CD14-positive monocyte (primary cell): ENCODE data around the gene DNAJC28.

DNA sequence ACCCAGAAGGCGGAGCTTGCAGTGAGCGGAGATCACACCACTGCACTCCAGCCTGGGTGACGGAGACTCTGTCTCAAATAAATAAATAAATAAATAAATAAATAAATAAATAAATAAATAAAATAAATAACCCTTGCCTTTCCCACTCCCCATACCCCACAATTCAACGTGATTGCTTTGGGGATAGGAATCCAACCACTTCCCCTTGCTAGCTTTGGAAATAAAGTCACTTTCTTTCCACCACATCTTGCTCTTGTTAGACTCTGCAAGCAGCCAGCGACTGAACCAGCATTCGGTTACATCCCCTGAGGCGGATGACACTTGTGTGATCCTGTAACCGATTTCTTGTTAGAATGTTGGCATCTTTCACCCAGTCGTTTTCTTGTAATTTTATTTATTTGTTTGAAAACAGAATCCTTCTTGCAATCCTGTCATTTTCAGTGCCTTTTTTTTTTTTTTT is 1.7 kb upstream of the IFNGR2 start:
- CAGE, long polyA plus RNA: no peak

DNA sequence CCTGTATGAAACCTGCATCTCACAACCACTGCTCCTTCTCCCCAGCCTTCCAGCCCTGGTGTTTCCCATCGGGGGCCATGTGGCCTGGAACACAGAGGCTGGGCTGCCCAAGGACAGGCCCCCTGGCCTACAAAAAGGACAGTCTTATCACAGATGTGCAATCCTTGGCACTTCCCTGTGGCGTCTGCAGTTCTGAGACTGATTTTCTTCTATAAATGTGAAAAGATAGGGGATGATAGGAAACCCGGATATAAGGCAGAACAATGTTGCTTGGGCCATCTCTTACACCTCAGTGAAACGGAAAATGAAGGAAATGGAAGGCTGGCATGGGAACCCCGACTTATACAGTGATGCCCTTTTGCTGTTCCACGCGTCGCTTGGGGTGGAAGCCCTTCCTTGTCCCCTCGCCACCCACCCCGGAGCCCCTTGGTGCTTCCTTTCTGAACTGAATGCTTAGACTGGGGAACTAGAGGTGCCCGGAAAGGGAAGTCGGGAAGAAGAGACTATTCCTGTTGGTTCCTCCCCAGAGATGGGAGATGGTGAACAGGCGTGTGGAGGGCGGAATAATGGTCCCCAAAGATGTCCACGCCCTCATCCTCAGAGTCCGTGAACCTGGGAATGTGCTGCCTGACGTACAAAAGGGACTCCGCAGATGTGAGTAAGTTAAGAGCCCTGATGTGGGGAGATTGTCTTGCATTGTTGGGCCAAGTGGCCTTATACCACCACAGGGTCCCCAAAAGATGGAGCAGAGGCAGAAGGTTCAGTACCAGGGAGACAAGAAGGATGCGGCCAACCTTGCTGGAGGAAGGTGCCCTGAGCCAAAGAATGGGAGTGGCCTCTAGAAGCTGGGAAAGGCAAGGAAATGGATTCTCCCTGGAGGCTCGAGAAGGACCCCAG is 8.0 kb downstream of the IFNGR2 start:
- CAGE, long polyA plus RNA: no peak

DNA sequence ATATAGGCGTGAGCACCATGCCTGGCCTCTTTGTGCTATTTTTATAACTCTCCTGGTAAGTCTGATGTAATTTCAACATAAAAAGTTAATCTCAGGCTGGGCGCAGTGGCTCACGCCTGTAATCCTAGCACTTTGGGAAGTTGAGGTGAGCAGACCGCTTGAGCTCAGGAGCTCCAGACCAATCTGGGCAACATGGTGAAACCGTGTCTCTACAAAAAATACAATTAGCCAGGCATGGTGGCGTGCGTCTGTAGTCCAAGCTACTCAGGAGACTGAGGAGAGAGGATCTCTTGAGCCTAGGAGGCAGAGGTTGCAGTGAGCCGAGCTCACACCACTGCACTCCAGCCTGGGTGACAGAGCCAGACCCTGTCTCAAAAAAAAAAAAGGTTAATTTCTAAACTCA is 35.6 kb downstream of the TMEM50B start:
- CAGE, long polyA plus RNA: no peak

DNA sequence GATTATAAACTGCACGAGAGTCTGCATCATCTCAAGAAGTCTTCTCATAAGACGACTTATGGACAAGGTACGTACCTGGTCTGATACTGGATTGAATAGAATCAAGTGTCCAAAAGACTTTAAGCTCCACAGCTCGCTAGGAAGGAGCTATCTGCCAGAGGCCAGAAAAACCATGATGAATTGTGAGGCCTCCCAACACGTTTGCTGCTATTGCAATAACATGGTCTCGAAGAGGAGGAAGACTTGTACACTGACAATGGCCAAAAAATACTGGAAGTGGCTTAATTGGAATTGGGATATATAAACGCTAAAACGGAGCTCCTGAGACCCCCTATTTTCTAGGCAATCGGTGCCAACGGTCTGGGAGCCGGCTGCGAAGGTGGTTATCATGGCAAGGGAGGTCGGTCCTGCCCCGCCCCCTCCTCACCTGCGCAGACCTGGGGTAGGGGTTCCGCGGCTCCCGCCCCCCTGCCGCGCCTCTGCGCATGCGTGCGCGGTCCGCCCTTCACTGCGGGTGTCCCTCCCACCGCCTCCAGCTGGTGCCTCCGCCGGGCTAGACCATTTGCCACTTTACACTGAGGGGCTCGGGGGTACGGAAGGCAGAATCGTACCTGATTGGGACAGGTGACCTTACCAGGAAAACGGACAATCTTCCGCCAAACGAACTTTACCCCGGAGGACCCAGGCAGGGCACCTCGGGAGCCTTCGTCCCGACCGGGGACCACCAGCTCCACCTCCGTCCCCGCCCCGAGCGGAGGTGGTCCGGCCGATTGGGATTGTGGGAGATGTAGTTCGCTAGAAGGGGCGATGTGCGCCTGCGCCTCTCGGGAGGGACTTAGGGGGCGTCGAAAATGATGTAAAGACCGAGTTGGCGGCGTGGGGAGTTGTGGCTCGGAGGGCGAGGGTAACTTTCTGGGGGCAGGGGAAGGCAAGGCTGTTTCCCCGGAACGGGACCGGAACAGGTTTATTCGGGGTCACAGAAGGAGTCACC is at the start of gene DNAJC28:
DNAJC28 (minus strand) TSS at position 726 of the 991 bp plus-strand sequence.
- CAGE, long polyA plus RNA: no peak

DNA sequence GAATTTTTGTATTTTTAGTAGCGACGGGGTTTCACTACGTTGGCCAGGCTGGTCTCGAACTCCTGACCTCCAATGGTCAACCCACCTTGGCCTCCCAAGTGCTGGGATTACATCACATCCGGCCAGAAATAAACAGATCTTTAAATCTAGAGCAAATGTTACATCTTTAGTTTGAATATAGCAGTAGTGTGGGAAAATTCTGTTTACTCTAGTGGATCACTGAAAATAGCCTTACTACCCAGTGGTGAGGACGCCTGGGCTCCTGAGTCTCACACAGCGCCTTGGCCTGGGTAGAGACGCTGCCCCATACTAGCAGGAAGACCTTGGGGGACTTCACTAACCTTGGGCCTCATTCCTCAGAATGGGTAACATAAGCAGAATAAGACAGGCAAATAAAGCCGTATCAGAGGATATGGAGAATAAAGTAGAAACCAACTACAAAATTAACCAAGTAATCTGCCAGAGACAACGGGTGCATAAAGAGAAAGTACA is 560 bp downstream of the GART start:
- CAGE, long polyA plus RNA: no peak

GRCh38 chr21:33774562-33775225 is 132.4 kb downstream of the ITSN1 start:
- CAGE, long polyA plus RNA: no peak

- CAGE, long polyA plus RNA: no peak
Observed at GRCh38 chr21:33924543-33924789, 8.9 kb upstream of the ATP5PO start.

DNA sequence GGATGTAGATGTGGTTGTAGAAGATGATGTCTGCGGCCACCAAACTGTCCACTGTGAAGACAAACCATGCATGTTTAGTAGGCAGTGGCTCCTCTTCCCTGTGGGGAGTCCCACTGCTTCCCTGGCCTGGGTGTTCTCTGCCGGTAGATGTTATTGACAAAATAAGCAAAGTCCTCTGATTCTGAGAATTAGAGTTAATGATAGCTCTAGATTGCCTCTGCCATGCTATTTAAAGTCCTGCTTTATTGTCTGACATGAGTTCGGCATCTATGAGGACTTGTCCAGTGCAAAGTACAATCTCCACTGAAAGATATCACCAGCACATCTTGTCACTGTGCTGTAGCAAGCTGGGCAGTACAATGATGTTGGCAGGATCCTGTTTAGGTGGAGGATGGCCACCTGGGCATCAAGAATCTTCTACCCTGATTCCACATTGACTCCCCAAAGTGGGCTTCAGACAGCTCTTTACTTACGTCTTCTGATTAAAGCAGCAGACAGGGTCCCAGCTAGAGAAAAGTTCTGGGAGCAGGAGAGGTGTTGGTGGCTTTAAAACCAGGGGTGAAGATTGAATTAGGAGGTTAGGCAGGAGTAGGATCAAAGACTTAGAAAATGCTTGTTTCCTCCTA is 54.0 kb upstream of the ATP5PO start:
- CAGE, long polyA plus RNA: no peak

- CAGE, long polyA plus RNA: no peak
Observed at GRCh38 chr21:33975292-33975991, 59.8 kb upstream of the ATP5PO start.

DNA sequence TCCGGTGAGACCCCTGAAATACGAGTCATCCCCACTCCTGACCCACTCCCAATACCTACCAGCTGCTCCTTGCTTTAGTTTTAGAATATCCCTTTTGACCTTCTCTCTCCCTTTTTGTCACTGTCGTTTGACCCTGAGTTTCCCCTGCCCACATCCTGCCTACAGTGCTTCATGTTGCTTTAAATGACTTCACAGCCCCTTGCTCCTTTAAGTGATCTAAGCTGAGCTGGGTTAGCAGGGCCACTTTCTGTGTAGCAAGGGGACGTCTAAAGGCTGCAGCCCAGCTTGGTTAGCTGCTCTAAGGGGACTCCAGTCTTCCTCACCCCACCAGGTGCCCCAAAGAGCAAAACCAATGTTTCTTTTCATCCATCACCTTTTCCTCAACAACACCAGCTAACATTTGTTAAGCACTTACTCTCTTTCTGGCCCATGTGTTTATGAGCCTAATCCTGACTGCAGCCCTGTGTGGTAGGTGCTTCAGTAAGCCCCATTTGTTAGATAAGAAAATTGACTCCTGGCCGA is 125.5 kb downstream of the MRPS6 start:
- CAGE, long polyA plus RNA: no peak

DNA sequence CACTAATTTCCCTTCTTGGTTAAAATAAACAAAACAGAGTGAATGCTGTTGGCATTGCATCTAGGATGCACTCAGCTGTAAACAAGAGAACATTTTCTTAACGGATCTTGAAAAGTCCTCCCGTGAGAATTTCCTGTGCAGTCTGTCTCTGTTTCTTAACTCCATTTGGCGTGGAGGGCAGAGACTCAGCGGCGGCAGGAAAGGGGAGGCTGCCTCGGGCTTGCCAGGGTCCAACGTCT is 142.0 kb upstream of the KCNE2 start:
- CAGE, long polyA plus RNA: no peak

DNA sequence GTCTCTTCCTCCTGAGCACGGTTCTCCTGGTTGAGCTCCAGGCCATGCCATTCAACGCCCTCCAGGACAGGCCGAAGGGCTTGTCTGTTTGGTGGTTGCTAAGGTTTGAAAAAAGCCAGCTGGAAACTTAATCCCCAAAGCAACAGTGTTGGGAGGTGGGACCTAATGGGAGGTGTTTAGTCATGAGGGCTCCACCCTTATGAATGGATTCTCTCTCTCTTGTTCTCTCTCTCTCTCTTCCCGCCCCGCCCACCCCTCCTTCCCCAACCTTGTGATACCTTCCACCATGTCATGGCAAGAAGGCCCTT is 838 bp downstream of the KCNE1 start:
- CAGE, long polyA plus RNA: no peak

GRCh38 chr21:34520687-34521462 is 8.9 kb upstream of the KCNE1 start:
- CAGE, long polyA plus RNA: no peak

GRCh38 chr21:34546518-34546816 is 34.5 kb upstream of the KCNE1 start:
- CAGE, long polyA plus RNA: no peak

DNA sequence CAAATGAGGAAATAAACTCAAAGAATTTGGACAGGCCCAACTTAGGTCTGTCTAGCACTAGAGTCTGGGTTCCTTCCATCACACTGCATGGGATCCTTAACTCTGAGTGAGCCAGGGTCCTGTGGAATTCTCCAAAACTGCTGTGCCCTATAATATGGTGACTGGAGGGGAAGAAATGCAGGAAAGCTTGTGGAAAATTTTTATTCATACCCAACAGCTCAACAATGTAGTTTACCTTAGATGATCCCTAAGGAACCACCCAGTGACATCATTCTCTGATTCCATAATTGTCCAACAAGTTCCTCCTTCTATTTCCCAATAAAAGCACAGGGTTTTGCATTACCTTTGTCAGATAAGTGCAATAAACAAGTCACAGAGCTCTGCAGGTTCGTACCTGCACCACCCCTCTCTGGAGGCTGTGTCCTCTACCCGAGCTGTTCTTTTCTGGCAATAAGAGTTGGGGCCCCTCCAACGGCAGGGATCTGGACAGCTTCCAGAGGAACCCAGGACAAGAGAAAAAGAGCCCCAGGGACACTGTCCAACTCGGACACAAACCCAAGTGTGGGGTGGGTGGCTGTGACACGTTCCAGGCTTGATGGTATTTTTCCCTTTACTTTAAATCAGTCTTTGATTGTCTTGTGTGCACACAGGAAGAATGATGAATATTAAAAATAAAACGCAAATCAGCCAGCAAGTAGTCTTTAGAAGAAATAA is 38.9 kb downstream of the RCAN1 start:
- CAGE, long polyA plus RNA: no peak

DNA sequence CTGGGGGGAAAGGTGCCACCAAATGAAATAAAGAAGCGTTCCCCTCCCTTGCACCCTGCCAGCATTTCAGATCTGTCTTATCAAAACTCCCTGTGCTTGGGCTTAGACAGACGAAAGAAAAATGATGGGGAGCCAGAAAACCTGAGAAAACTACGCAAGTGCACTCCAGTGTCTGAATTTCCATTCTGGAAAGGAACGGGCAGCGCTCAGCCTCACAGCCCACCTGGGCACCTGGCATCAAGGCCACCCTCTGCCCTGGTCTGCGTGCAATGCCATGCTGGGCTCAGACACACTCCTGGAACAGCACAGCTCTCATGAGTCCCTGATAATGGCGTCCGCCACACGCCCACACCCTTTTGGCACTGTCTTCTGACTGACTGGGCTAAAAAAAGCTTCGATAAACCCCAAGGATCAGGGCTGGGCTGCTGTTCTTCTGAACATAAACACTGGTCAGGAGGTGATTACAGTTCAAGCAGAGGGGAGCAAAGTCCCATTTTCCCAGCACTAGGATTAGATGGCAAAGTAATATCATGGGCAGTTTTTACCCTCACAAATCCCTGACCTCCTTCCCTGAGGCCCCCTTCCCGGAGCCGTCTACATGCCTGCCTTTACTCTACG is 22.8 kb downstream of the RCAN1 start:
- CAGE, long polyA plus RNA: no peak

GRCh38 chr21:34618873-34619346 is 4.0 kb upstream of the RCAN1 start:
- CAGE, long polyA plus RNA: no peak

DNA sequence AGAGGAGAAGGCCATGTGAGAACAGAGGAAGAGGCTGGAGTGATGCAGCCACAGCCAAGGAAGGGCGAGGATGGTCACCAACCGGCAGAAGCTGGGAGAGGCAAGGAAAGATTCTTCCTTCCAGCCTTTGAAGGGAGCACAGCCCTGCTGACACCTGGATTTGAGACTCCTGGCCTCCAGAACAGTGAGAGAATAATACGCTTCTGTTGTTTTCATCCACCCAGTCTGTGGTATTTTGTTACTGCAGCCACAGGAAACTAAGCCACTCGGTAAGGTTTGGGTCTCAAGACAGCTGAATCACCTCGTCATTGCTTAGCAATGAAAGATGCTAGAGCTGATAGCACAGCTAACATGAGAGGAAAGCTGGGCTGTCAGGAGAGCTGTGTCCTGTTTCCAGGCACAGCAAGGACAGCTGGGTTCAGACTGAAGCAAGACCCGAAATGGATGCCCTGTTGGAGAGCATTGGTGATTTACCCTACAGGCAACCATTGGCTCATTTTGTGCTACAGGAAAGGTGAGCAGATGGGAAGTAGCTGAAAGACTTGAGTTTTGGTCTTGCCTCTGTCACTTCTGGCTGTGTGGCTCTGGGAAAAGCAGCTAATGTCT is 57.8 kb downstream of the CLIC6 start:
- CAGE, long polyA plus RNA: no peak

- CAGE, long polyA plus RNA: no peak
Observed at GRCh38 chr21:34796286-34796778, 127.5 kb downstream of the CLIC6 start.

DNA sequence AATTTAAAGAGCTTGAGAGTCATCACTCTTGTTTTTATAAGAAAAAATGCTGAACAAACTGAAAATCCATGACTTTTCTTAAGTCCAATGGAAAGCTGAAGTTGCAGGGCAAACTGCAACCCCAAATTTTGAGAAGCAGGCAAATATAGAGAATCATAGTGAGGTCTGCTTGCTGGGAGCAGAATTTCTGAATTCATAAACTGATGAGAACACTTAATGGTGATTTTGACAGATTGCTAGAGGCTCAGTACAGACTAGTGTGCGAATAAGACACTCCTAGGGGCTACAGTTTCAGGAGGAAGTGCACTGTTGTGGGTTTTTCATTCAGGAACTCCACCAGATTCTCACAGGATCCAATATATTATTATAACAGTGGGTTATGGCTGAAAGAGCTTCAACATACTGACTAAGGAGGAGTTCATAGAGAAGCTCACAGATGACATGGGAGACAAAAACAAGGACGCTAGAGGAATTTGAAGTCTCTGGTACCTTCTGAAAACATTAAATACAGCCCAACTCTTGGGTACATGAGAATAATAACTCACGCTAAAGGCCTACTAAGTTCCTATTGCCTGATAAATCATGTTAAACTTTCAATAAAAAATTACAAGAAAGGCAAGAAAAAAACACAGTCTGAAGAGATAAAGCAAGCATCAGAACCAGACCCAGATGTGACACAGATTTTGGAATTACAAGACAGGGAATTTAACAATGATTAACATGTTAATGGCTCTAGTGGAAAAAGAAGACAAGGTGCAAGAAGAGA is 135.3 kb downstream of the CLIC6 start:
- CAGE, long polyA plus RNA: no peak